Measurements from ENCODE around the gene SAP30BP.

DNA sequence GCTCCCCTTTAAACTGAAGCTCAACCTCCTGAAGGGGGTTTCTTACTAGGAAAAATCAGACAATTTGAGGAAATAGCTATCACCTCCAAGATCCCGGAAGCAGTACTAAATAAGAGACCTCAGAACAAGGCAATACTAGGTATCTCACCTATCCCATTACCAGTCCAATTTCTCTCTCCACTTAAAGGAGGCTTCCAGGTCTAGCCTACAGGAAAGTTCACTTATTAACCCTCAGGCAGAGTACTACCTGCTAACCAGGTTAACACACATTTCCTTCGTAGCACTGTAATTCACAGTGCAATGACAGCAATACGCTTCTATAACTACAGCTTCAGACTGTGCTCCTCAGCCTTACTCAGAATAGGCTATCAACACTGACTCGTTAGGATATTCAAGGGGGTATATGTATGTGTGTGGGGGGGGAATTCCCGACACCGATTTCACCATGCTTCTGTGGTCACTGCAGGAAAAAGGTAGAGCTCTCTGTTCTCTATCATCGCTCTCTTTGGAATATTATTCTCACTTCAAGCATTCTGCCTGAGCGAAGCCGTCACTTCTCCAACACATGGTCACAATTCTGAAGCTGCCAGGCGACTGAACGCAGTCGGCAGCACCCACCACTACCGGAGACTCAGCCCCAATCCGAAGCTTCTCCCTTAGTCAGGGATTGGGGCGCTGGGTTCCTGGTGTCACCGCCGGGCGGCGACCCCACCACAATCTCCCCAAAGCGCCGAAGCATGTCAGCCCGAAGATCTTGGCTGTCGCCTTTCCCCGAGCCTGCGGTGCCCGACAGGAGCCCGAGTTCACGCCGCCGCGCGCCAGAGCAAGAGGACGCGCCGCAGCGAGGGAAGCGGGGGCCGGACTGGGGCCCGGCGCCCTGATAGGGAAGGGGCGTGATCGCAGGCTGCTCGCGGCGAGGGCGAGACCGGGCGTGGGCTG lies 628 bp downstream of the GGA3 start:
- RRBS, result 2% methylated on average over 15 of the region's 48 CpGs

- RRBS, result no CpG with 5 or more reads among the region's 4 CpGs
These were observed 27.3 kb upstream of the SLC25A19 start for GRCh38 chr17:75316441-75316984.

DNA sequence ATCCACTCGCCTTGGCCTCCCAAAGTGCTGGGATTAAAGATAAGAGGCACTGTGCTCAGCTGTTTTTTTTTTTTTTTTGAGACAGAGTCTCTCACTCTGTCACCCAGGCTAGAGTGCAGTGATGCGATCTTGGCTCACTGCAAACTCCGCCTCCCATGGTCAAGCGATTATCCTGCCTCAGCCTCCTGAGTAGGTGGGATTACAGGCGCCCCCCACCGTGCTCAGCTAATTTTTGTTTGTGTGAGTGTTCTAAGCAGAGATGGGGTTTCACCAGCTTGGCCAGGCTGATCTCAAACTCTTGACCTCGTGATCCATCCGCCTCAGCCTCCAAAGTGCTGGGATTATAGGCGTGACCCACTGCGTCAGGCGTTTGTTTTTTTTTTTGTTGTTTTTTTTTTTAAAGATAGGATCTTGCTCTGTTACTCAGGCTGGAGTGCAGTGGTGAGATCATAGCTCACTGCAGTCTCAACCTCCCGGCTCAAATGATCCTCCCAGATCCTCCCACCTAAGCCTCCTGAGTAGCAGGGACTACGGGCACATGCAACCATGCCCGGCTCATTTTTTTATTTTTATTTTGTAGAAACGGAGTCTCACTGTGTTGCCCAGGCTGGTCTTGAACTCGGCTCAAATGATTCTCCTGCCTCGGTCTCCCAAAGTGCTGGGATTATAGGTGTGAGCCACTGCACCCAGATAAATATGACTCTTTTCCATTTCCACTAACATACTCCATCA lies 37.2 kb downstream of the GRB2 start:
- RRBS, result 23% methylated on average over 1 of the region's 17 CpGs

DNA sequence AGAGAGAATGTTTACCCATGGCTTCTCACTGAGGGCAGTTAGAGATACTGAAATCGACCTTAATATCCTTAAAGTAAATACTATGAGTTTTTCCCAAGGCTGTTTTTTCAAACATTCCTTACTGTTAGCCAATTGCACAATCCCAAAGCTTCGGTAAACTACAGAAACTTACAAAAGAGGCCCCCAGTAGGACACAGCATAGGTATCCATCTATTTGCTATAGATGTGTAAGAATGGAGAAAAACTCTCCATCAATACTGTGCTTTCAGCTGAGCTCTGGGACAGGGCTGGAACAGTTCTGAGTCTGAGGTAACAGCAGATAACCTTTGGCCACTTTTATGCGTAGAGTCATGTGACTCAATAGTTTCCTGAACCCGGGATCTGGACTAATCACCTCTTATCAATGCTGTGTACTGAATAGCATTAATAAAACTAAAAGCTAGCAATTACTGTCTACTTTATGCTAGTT lies 22.4 kb downstream of the GRB2 start:
- RRBS, result no CpG with 5 or more reads among the region's 4 CpGs

- RRBS, result no CpG with 5 or more reads among the region's 10 CpGs
These were observed 3.2 kb downstream of the TMEM94 start for GRCh38 chr17:75459313-75460351.

GRCh38 chr17:75490008-75490579 lies 25.2 kb downstream of the CASKIN2 start:
- RRBS, result no CpG with 5 or more reads among the region's 15 CpGs

GRCh38 chr17:75589929-75590247 lies 2.3 kb downstream of the MYO15B start:
- RRBS, result 50% methylated on average over 14 of the region's 24 CpGs

DNA sequence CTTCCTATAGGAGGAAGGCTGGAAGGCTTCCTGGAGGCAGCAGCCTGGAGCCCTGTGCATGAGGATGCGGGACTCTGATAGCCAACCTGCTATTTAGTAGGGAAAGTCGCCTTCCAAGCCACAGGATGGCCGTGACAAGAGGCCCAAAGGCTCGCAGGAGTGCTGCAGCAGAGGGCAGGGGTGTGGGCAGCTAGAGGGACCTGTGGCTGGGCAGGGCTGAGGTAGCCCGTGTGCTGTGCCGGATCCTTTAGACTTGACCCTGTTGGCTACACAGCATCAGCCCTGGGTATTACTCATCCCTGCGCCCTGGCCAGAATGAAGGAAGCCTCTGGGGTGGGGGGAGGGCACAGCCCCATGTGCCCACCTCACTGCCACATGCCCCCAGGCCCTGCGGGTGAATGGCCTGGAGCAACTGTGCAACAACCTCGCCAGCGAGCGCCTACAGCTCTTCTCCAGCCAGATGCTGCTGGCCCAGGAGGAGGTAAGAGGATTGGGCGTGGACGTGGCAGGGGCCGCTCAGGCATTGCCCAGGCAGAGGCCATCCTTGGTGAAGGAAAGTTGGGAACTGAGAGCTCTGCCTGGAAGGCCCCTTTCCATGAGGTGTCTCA lies 8.6 kb downstream of the MYO15B start:
- RRBS, result no CpG with 5 or more reads among the region's 14 CpGs

- RRBS, result no CpG with 5 or more reads among the region's 21 CpGs
These were observed 17.8 kb upstream of the SMIM5 start for GRCh38 chr17:75615246-75616086.

GRCh38 chr17:75650805-75651390 lies 4.8 kb downstream of the SMIM6 start:
- RRBS, result no CpG with 5 or more reads among the region's 11 CpGs

- RRBS, result 1% methylated on average over 13 of the region's 61 CpGs
These were observed at the start of gene SAP30BP for GRCh38 chr17:75666968-75668135. SAP30BP (plus strand) TSS chr17:75667338.

- RRBS, result no CpG with 5 or more reads among the region's 5 CpGs
These were observed 22.5 kb upstream of the ITGB4 start for GRCh38 chr17:75698750-75699149.

- RRBS, result no CpG with 5 or more reads among the region's 3 CpGs
These were observed 1.9 kb downstream of the H3-3B start for GRCh38 chr17:75777611-75778074.

- RRBS, result 99% methylated on average over 8 of the region's 40 CpGs
These were observed 9.3 kb downstream of the CDK3 start for GRCh38 chr17:76009582-76010796.

DNA sequence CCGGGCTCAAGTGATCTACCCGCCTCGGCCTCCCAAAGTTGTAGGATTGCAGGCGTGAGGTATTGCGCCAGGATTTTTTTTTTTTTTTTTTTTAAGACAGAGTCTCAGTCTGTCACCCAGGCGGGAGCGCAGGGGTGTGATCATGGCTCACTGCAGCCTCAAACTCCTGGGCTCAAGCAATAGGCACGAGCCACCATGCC lies 1.0 kb downstream of the EVPL start:
- RRBS, result no CpG with 5 or more reads among the region's 8 CpGs

DNA sequence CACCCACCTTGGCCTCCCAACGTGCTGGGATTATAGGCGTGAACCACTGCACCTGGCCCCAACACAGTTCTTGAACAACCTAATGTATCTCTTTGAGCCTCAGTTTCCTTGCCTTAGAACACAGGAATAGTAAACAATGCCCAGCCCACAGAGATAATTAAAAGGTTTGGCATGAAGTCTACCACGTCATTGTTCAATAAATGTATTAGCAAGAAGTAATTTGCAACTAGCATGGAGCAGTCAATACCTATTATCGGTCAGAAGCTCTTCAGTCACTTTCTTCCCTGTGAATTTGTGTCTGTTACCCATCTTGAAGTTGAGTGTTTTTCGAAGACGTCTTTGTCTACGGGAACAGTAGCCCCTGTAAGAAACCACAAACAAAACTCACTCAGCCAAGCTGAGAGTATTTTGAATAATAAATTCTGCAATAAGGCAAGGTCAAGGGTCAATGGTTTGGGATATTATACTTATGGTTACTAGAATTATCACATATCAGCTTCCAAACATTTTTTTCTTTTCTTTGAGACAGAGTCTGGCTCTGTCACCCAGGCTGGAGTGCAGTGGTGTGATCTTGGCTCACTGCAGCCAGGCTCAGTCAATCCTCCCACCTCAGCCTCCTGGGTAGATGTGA lies 5.2 kb downstream of the SRP68 start:
- RRBS, result no CpG with 5 or more reads among the region's 7 CpGs

- RRBS, result no CpG with 5 or more reads among the region's 14 CpGs
These were observed 476 bp downstream of the ZACN start for GRCh38 chr17:76079357-76079959.

DNA sequence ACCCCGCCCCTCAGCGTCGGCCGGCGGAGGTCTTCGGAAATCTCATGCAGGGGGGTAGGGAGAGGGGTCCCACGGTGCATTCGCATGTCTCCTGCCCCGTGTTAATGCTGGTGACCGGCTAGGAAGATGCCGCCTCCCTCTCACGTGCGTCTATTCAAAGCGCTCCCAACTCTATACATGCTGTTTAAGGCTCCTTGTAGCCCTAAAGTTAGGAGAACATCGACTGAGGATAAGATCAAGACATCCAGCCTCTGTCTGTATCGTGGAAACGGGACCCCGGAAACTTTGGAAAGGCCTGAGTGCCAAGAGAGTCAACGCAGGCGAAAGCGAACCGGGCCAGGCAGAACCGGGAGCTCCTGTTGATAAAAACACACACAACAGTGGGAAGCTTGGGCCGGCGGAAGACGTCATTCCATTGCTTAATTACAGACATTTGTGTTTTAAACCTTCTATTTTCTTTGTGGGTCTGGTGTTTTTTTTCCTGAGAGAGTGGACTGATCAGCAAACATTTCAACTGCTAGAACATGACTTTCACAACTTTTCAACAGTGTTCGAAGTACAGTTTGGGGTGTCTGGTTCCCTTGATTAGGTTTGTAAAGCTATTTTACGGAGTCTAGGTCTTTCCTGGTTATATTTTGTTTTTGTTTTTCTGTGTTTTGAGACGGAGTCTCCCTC lies 813 bp upstream of the RNF157 start:
- RRBS, result 2% methylated on average over 10 of the region's 29 CpGs

GRCh38 chr17:76242018-76242217 lies 1.6 kb upstream of the RNF157 start:
- RRBS, result no CpG with 5 or more reads among the region's 2 CpGs

DNA sequence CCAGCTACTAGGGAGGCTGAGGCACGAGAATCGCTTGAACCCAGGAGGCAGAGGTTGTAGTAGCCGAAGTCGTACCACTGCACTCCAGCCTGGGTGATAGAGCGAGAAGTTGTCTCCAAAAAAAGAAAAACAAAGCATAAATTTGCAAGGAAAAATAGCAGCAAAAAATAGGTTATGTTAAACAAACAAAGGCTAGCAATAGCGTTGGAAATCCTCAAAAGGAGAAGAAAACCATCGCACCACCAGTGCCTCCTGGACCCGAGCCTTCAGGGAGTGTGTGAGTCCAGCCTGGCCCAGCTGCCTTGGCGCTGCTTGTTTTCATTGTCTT lies 4.6 kb upstream of the UBALD2 start:
- RRBS, result no CpG with 5 or more reads among the region's 9 CpGs

Measured in non-pigmented ciliary epithelial cell (primary cell).